Vein endothelial cell (primary cell): ENCODE measurements around the gene COMMD1.

DNA sequence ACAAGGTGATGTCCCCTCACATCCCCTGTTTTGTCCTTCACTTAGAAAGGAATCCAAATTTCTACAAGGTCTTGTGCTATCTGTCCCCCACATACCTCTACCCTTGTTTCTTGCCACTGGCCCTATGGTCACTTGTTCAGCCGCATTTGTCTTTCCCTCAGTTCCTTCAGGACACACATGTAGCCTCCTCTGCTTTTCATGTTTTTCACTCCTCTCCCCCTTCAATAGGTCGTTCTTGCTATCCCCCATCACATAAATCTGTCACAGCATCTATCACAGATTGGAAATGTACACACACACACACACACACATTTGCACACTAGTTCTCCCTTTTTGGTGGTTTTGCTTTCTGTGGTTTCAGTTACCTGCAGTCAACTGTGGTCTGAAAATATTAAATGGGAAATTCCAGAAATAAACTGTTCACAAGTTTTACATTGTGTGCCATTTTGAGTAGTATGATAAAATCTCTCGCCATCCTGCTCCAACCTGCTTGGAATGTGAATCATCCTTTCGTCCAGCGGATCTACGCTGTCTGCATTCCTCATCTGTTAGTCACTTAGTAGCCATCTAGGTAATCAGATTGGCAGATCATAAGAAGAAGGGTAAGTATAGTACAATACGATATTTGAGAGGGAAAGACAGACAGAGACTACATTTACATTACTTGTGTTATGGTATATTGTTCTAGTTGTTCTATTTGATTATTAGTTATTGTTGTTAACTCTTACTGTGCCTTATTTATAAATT, 85.9 kb upstream of the PNPT1 start:
- CAGE, long polyA plus RNA: no peak

DNA sequence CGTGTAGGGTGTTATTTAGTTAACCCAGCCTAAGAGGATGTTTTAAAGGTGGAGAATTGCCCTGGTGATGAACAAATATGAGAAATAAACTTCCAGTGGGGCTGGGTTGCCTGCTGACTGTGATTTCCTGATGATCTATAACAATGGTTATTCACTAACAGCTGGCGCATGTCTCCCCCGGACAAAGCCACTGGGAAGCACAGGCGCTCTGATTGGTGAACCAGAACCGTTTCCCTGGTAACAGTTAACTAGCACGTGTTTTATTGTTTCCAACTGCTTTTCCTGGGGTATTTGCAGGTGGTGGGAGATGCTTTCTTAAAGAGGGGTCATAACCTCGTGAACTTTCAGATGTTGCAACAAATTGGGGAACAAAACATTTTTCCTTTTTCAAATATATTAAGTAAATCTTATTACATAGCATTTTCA, 85.5 kb upstream of the EFEMP1 start:
- CAGE, long polyA plus RNA: no peak

DNA sequence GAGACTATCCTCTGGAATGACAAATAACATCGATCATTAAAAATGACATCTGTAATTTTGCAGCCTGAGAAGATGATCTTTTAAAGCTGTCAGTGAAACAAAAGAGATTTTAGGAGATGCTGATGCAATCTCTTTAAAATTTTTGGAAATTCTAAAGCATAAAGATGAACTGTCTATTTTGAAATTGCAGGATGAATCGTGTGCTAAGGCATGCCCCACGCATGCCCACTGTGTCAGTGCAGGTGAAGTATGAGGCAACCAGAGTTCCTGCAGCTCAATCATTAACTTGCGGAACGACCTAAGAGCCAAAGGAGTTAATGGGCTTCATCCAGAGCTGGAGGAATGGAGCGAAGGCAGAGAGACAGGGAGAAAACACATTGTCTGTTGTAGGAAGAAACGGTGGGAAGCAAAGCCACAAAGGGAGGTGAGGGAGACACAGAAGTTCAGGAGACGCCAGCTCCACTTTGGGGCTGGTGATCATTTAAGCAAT, 265.2 kb downstream of the CCDC85A start:
- CAGE, long polyA plus RNA: no peak

DNA sequence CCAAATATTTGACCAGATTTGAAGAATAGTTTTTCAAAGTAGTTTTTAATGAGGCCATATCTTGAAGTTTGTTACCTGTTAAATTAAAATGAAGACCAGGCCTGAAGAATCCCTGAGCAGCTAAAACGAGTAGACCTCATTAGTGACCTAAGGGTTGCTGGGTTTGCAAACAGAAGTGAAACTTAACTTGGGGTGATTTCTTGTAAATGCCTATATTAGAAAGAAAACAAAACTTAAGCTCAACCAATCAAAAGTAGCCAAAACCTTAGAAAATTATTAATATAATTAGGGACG, 138.0 kb upstream of the VRK2 start:
- CAGE, long polyA plus RNA: no peak

GRCh38 chr2:57908984-57909207, 137.7 kb upstream of the VRK2 start:
- CAGE, long polyA plus RNA: no peak

DNA sequence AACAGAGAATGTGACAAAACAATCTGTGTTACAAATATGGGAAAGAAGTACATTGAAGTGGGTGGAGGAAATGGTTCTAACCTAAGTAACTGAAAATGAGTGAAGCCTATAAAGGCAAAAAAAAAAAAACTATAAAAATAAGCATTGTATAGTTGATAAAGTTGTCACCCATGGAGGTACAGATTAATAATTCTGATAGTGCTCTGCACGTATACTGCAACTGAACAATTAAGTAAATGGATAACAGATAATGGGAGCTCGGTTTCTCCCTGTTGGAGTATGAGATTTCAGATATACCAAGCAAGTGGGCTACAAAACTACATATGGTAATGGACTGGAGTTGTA, 22.6 kb downstream of the FANCL start:
- CAGE, long polyA plus RNA: no peak

- CAGE, long polyA plus RNA: no peak
Measured at GRCh38 chr2:58448006-58448474, 206.9 kb upstream of the FANCL start.

DNA sequence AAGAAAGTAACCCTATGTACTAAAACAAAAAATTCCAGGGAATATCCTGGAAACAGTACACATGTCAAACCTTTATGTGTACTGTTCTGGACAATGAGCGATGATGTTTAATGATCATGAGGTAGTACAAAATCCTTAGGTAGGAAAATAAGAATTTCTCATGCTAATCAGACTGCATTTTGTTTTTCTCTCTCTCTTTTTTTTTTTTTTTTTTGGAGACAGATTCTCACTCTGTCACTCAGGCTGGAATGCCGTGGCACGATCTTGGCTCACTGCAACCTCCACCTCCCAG, 233.1 kb upstream of the FANCL start:
- CAGE, long polyA plus RNA: no peak

DNA sequence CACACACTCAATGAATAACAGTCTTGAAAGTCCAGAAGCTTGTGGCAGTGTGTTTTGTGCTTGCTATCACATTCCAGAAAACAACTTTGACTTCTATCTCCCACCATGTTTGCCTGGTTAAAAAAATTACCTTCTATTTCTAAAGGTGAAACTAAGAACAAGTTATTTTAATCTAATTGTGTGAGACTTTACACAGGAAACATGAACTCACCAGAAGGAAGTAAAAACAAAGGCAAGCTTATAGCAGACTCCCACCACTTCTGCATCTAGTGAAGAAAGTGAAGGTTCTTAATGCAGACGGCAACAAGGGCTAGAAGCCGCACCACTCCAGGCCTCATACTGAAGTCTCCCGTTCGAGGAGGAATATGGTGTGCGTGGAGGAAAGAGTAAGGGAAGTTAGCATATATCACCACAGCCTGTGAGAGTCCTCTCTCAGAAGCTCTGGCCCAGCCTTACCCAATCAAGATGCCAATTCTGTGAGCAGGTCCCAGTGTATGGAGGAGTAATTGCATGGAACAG, 958.8 kb downstream of the BCL11A start:
- CAGE, long polyA plus RNA: no peak

DNA sequence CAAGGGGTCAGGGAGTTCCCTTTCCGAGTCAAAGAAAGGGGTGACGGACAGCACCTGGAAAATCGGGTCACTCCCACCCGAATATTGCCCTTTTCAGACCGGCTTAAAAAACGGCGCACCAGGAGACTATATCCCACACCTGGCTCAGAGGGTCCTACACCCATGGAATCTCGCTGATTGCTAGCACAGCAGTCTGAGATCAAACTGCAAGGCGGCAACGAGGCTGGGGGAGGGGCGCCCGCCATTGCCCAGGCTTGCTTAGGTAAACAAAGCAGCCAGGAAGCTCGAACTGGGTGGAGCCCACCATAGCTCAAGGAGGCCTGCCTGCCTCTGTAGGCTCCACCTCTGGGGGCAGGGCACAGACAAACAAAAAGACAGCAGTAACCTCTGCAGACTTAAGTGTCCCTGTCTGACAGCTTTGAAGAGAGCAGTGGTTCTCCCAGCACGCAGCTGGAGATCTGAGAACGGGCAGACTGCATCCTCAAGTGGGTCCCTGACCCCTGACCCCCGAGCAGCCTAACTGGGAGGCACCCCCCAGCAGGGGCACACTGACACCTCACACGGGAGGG, 469.5 kb downstream of the BCL11A start:
- CAGE, long polyA plus RNA: no peak

DNA sequence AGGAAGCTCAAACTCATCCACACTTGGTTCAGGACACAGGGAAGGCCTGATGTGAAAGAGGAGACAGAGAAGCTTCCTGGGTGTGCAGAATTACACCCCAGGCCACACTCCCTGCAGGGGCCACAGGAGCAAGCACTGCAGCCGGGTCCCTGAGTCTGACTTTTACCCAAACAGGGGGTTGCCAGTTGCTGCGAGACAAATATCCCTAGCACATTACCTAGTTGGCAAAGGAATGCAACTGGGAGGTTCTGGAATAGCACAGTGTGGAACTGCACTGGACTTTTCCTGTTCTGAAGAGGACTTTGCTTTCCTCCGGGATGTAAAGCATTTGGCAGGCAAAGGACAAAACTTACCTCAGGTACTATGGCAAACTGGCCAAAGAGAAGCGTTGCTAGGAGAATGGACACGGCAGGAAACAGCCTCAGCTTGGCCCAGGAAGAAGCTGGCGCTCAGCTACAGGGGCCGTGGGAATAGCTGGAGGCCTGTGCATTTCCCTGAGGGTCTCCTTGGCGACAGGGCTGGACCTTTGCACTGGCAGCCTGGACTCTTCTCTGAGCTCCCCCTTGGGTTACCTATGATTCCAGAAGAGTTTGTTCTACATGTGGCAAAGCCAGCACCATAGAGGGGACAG, 45.1 kb downstream of the BCL11A start:
- CAGE, long polyA plus RNA: no peak

DNA sequence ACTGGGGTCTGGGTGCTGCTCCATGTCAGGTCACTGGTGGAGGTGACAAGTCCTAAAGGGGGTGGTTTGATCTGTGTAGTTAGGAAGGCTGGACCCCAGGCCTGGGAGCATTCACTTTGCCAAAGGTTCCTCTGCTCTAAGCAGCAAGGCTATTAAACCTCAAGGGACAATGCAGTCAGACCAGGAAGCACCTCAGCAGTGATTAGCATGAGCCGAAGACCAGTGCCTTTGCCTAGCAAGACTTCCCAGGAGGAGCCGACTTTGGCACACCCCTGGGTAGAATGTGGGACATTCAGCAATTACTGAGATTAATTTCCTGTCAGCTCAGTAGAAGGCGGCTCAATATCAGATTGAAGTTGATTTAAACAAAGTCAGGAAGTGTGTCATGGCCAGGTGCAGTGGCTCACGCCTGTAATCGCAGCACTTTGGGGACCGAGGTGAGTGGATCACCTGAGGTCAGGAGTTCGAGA, 53.3 kb downstream of the PAPOLG start:
- CAGE, long polyA plus RNA: no peak

GRCh38 chr2:60936933-60937570, 55.7 kb downstream of the REL start:
- CAGE, long polyA plus RNA: no peak

DNA sequence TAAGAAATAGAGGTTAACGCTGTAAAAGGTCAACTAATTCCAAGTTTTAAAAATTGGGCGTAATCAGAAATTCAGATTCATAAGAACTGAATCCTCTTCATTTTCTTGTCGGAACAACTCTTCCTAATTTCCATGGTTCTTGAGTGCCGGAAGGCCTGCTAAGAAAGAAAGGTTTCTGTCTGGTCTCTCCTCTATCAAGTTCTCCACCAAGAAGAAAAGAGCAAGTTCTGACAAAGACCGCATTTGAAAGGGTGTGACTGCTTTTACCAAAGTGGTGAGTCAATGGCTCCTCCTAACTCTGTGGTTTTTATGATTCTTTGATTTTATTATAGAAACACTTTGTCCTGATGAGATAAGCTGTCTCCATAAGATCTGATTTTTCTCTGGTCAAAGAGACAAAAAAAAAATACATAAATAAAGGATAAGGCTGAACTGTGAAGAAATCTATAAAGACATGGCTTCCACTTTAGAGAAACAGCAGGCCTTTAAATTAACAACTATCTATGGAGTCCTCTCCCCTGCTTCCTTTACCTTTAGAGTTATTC, 67.5 kb downstream of the REL start:
- CAGE, long polyA plus RNA: no peak

DNA sequence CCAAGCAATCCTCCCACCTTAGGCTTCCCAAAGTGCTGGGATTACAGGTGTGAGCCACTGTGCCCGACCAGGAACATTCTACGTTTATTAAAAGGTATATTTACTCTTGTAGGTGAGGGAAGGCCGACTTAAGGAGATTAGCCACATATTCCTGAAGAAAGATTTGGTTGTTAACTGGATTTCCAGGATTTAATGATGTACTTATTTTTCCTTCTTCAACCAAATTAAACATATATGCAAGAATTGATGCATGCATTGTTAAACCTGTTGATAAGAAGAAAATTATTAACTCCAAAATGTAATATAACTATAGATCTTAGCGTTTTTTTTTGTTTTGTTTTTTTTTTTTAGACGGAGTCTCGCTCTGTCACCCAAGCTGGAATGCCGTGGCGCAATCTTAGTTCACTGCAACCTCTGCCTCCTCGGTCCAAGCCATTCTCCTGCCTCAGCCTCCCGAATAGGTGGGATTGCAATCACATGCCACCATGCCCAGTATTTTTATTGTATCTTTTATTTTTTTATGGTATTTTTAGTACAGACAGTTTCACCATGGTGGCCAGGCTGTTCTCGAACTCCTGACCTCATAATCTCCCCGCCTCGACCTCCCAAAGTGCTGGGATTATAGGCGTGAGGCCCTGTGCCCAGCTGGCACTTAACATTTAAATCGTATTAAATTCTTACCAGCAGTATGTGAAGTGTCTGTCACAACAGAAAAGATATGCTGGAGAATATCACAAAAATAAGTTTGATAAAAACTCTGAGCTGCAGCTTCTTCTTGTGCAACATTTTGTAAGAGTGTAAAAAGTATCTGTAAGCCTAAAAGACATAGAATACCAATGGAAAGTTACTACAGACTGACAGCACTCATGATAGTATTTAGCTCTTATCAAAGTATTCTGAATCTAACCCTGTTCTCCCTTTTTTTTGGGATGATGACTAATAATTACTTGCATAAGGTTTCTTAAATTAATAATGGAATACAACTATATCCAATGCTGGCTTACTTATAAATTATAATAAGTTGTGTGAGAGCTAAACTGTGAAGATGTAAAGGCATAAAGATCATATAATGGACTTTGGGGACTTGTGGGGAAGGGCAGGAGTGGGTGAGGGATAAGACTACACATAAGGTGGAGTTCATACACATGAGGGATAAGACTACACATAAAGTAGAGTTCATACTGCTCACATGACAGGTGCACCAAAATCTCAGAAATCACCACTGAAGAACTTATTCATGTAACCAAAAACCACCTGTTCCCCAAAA, 11.8 kb upstream of the USP34 start:
- CAGE, long polyA plus RNA: no peak

GRCh38 chr2:61538413-61538933, 317 bp upstream of the XPO1 start:
- CAGE, long polyA plus RNA: no peak

DNA sequence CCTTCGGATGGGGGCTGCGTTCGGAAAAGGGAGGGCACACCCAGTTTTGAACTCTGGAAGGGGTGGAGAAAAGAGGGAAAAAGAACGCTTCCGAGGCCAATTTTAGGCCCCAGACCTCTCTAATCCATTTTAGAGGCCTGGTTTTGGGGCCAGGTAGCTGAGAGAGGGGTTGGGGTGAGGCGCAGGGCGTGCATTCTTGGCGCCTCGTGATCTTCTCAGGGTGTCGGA, 692 bp upstream of the XPO1 start:
- CAGE, long polyA plus RNA: no peak

DNA sequence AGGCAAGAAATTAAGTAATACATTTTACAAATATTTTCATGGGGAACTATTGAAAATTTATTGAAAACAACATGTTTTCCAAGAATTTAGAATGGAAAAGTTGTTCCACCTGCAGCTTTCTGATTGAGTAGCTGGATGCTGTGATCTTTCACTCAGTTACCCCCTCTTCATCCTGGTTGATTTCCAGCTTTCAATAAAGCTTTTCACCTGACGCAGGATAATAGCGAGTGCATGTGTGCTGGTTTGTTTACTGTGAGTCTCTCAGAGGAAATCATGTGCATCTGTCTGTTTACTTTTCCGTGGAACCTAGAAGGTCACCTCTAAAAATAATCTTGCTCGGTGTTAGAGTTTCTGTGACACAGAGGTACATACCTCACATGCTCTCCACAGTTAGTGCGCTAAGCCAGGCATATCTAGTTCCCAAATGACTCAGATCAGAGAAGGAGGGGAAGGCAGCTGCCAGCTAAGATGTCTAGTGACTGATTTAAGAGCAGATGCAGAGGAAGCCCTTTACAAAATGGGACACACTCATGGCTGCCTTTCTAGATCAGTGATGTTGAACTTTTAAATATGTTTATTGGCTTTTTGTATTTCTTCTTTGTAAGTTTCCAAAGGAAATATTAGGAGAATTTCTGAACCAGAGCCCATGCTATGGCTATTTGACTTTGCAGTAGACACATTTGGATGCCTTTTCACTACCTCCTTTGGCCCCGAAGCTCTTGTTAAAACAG, 145.9 kb downstream of the FAM161A start:
- CAGE, long polyA plus RNA: no peak

- CAGE, long polyA plus RNA: no peak
Measured at GRCh38 chr2:61905158-61906354, at the start of gene COMMD1. Gene COMMD1, plus strand, starts transcription at chr2:61905674.

GRCh38 chr2:62305548-62305989, 109.7 kb downstream of the B3GNT2 start:
- CAGE, long polyA plus RNA: no peak